Keratinocyte (primary cell): Measurements from ENCODE around the genes WDR47, ELAPOR1, SYPL2 and GPR61.

CAGE:
- cytosol, long polyA minus RNA = no peak
- cytosol, long polyA plus RNA = no peak
- long polyA plus RNA = no peak
- nucleus, long polyA minus RNA = no peak
- nucleus, long polyA plus RNA = no peak
Observed at GRCh38 chr1:108961270-108961549, 2.1 kb downstream of the CLCC1 start.

CAGE:
- cytosol, long polyA minus RNA = no peak
- cytosol, long polyA plus RNA = start-site peak on the minus strand at chr1:109041958-109042135, 133 and 91 reads in 2 replicates
- long polyA plus RNA = start-site peak on the minus strand at chr1:109041979-109042109, 345 and 310 reads in 2 replicates
- nucleus, long polyA minus RNA = start-site peak on the minus strand at chr1:109042097-109042107, 222 reads
- nucleus, long polyA plus RNA = start-site peak on the minus strand at chr1:109042060-109042106, 226 and 31 reads in 2 replicates
Observed at GRCh38 chr1:109041760-109042574, at the start of gene WDR47. WDR47 (minus strand) TSS chr1:109042102.

CAGE:
- cytosol, long polyA minus RNA = no peak
- cytosol, long polyA plus RNA = no peak
- long polyA plus RNA = no peak
- nucleus, long polyA minus RNA = no peak
- nucleus, long polyA plus RNA = no peak
Observed at GRCh38 chr1:109104412-109105608, 7.7 kb downstream of the CFAP276 start.

CAGE:
- cytosol, long polyA minus RNA = no peak
- cytosol, long polyA plus RNA = no peak
- long polyA plus RNA = no peak
- nucleus, long polyA minus RNA = no peak
- nucleus, long polyA plus RNA = no peak
Observed at GRCh38 chr1:109113585-109114660, at the start of gene ELAPOR1. ELAPOR1 (plus strand) TSS chr1:109114115.

DNA sequence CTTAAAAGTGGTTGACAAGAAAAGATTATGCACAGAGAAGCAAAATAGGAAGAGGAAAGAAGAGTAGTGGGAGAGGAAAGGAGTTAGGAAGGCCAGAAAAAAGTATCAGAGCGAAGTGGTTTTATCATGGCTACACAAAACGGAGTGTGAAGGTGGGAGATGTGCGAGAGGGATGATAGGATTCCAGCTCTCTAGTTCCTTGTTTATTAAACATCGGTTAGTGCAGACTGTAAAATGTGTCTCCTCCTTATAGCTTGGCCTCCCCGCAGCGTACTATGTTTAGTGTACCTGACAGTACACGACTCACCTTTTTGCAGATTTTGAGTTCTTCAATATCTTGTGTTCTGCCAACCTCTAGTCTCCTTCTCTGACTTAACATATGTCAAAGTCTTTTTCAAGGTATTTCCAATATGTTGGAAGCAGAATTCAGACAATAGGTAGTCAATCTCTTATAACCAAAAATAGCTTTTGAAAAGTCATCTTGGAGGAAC is 791 bp downstream of the ELAPOR1 start:
CAGE:
- cytosol, long polyA minus RNA = no peak
- cytosol, long polyA plus RNA = no peak
- long polyA plus RNA = no peak
- nucleus, long polyA minus RNA = no peak
- nucleus, long polyA plus RNA = no peak

CAGE:
- cytosol, long polyA minus RNA = no peak
- cytosol, long polyA plus RNA = no peak
- long polyA plus RNA = no peak
- nucleus, long polyA minus RNA = no peak
- nucleus, long polyA plus RNA = no peak
Observed at GRCh38 chr1:109115940-109116332, 2.0 kb downstream of the ELAPOR1 start.

DNA sequence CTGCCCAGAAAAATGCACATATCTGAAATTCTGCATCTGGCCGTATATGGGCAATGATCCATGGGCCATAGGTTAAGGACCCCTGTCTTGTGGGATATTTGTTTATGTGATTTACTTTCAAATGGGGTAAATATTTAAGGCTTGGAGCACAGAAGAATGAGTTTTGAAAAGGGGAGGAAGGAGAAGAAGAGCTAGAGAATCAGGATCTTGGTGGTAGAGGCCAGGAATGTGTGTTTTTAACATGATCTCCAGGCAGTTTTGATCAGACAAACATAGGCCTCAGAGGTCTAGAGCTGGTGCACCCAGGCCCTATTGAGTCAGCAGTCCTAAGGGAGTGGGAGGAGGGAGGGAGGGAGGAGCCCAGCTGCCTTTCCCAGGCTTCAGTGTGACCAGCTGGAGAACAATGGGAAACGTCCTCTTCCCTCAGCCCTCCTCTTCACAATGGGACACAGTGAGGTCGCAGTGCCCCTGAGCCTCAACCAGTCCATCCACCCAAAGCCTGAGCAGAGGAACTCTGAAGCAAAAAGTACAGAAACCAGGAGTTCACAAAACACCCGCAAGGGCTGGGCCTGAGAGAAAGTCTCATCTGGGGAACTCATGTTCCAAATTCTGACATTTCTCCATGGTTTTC is 37.2 kb downstream of the ELAPOR1 start:
CAGE:
- cytosol, long polyA minus RNA = no peak
- cytosol, long polyA plus RNA = no peak
- long polyA plus RNA = no peak
- nucleus, long polyA minus RNA = no peak
- nucleus, long polyA plus RNA = no peak

DNA sequence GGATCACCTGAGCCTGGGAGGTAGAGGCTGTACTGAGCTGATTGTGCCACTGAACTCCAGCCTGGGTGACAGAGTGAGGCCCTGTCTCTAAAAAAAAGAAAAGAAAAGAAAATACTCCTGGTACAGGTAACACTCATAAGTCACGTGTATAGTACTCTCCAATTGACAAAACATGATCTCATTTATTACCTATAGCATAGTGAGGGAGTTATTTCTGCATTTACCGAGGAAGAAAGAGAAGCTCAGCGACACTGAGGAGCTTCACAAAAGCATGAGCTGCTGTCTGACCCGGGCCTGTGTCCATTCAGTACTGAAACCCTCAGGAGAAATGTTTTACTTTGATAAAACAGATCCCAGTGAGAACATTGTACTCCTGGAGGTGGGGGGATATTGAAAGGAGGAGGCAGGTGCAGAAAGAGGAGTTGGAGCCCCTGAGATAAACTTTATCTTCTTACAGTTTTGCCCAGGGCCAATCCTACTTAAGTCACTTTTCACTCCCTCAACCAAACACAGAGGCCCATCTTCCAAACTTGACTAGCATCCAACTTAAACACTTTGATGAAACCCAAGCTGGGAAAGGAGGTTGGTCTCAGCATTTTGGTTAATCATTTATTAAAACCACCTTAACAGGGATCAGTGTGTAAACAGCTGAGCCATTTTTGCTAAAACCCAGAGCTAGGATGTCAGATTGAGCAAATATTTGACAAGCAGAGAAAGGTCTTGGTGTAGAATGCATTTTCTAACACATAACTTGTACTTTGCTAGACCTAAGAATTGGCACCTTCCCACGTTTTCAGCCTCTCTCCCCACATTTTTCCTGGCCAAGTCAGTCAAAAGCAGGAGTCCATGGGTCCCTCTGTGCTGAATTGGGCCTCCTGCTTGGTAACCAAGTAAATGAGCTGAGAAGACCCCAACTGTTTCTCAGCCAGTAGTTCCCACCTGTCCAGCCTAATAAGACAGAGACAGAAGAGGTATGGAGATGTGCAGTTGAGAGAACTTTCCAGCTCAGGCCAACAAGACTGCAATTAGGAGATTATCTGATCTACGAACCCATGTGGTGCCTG is 32.5 kb upstream of the SARS1 start:
CAGE:
- cytosol, long polyA minus RNA = no peak
- cytosol, long polyA plus RNA = no peak
- long polyA plus RNA = no peak
- nucleus, long polyA minus RNA = no peak
- nucleus, long polyA plus RNA = no peak

GRCh38 chr1:109192471-109193097 is 21.1 kb upstream of the SARS1 start:
CAGE:
- cytosol, long polyA minus RNA = no peak
- cytosol, long polyA plus RNA = no peak
- long polyA plus RNA = no peak
- nucleus, long polyA minus RNA = no peak
- nucleus, long polyA plus RNA = no peak

CAGE:
- cytosol, long polyA minus RNA = no peak
- cytosol, long polyA plus RNA = no peak
- long polyA plus RNA = no peak
- nucleus, long polyA minus RNA = no peak
- nucleus, long polyA plus RNA = no peak
Observed at GRCh38 chr1:109251624-109252752, 2.6 kb downstream of the CELSR2 start.

GRCh38 chr1:109273072-109273574 is 9.8 kb downstream of the PSRC1 start:
CAGE:
- cytosol, long polyA minus RNA = no peak
- cytosol, long polyA plus RNA = no peak
- long polyA plus RNA = no peak
- nucleus, long polyA minus RNA = no peak
- nucleus, long polyA plus RNA = no peak

DNA sequence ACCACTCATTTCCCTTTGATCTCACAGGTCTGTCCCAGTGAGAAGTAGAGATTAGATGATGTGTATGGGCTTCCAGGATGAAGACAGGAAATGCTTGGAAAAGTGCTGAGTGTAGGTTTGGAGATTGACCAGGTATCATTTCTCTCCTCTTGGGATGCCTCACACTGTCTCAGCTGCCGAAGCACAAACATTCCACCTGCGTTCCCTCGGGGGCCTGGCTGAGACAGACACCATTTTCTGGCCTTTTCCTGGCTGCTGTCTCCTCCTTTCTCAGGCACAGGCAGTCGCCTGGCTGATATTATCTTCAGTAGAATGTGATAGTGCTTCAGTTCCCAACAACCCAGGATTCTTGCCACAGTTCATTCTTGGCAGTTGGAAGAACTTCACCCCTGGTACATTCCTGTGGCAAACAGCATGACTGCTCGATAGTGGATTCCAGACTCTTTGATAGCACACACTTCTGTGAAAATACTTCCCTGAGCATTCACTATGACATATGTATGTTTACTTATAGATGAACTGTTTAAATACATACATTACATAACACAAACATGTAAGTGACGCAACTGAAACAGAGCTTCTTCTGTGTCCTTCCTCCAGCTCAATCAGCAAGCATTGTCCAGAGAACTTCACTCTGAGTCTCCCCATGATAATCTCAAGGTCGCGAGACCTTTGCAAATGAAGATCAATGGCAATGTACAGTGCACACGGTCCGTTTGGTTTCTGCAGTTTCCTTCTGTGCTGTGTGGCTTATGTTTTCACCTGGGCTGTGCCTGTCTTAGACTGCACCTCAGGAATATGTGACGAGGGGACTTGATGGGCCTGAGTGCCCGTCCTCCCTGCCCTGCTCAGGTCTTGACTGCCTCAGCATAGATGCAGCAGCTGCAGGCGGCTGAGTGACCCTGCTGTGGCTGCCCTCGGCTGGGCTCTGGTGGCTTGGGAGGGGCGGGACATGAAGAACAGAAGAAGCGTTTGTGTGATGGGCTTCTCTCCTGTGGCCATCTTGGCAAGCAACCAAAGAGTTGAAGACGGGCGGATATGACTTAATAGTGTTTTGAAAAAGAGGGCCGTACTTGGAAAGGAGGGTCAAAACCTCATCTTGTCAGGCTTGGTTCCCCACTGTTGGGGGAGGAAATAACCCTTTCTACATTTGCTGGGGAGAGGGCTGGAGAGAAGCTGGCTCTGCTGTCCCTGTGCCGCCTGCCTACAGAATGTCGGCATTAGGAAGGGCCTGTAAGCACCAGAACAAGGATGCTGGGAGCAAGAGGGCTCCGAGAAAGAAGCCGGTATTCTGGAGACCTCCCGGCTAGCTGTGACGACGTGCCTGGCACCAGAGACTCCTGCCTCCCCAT is 7.4 kb downstream of the MYBPHL start:
CAGE:
- cytosol, long polyA minus RNA = no peak
- cytosol, long polyA plus RNA = no peak
- long polyA plus RNA = no peak
- nucleus, long polyA minus RNA = no peak
- nucleus, long polyA plus RNA = no peak

DNA sequence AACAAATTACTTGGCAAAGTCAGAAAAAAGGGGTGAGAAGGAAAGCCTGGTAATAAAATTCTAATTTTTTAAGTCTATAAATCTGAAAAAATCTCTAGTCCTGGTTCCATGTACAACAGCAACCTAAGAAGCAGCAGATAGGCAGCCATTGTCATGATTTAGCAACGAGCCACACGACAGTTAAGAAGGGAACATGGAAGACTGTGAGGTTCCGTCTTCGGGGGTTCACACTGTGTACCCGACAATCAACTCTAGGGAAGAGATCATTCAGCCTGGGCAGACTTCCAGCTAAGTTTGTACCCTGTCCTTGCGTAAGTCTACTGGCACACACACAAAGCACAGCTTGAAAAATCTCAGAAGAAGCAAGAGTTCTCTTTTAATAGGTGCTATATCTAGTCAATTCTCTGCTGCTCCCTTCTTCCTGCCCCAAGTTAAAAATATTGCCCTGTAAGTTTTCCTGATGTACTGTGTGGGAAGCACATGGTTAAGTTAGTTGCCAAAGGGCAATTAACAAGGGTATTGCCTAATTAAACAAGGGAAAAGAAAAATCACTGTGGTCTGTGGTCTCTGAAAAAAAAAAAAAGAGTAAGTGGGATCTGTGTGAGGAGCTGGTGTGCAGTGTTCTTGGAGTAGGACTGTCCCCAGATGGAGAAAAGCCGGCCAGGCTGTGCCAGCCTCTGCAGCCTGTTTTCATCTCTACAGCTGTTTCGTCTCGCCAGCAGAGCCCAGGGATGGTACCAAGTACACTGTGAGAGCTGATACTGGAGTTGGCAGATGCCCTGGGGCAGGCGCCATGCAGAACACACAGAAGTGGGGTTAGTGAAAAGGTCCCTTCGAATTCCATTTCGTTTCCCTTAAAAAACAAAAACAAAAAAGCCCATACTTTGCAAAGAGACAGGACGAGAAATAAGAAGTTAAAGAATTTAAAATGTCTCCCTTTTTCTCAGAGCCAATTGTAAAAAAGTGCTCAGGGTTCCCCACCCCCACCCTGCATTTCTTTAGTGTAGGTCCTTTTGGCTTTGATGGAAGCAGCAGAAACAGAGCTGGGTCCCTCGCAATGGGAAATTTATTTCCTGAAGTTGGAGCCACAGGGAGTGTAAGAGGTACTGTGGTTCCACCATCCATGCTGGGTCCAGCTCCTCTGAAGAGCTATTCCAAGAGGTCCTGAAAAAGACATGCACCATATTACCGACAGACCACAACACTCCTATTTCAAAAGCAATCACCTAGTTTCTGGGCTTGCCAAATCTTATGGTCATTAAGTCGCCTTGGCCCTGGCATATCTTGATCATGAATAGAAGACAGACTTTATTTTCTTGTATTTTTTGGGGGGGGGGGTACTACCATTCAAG is 6.6 kb upstream of the MYBPHL start:
CAGE:
- cytosol, long polyA minus RNA = start-site peak on the minus strand centred at position 256 of the sequence, 102 bp wide, 12 reads; start-site peak on the minus strand centred at position 819 of the sequence, 405 bp wide, 17 reads
- cytosol, long polyA plus RNA = no peak
- long polyA plus RNA = no peak
- nucleus, long polyA minus RNA = no peak
- nucleus, long polyA plus RNA = no peak

DNA sequence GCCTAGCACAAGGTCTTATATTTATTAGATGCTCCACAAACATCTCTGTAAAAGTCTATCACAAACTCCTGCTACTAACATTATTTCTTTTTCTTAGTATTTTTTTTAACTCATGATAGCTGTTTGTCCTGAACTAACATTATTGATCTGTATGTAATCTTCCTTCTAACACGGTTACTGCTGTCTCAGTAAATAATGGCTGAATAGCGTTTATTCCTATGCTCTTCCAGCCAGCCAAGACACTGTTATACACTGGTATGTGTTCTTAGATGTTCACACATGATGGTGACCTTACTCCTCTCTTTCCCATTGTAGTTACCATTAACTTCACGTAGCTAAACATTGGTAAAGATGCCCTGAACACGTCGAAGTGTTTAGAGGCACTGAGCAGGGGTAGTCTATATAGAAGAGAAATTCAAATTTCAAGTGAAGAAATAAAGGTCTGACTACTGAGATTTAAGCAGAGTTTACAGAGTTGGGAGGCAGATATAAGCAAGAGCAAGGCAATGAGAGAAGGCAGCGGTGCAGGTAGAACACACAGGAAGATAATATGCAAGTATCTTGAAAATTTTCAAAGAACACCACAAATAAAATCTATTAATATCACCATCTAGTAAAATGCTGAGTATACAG is 20.3 kb downstream of the SORT1 start:
CAGE:
- cytosol, long polyA minus RNA = no peak
- cytosol, long polyA plus RNA = no peak
- long polyA plus RNA = no peak
- nucleus, long polyA minus RNA = no peak
- nucleus, long polyA plus RNA = no peak

CAGE:
- cytosol, long polyA minus RNA = no peak
- cytosol, long polyA plus RNA = no peak
- long polyA plus RNA = no peak
- nucleus, long polyA minus RNA = no peak
- nucleus, long polyA plus RNA = no peak
Observed at GRCh38 chr1:109389748-109390673, 7.7 kb downstream of the SORT1 start.

GRCh38 chr1:109466377-109467412 is at the start of gene SYPL2:
SYPL2 (plus strand) TSS chr1:109466546.
CAGE:
- cytosol, long polyA minus RNA = no peak
- cytosol, long polyA plus RNA = no peak
- long polyA plus RNA = no peak
- nucleus, long polyA minus RNA = no peak
- nucleus, long polyA plus RNA = no peak

DNA sequence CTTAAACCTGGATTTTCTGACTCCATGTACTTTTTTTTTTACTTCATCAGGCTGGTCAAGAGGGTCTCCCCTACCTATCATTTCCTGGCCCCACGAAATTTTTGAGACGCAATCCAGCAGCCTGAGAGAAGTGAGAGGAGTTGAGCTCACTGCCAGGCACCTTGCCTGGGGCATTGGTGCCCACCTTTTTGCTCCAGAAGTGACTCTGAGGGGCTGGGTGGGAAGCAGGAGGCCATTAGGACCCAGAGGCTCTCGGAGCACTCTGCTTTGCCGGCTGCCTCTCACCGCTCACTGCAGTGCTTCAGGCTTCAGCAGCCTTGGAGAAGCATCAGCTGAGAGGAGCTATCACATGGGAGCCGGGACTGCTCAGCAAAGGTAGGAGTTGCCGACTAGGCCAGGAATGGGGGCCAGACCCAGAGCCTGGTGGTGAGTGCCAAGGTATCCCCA is at the start of gene GPR61:
Gene GPR61 (plus strand): TSS at position 294 of the 447 bp plus-strand sequence.
CAGE:
- cytosol, long polyA minus RNA = no peak
- cytosol, long polyA plus RNA = no peak
- long polyA plus RNA = no peak
- nucleus, long polyA minus RNA = no peak
- nucleus, long polyA plus RNA = no peak

DNA sequence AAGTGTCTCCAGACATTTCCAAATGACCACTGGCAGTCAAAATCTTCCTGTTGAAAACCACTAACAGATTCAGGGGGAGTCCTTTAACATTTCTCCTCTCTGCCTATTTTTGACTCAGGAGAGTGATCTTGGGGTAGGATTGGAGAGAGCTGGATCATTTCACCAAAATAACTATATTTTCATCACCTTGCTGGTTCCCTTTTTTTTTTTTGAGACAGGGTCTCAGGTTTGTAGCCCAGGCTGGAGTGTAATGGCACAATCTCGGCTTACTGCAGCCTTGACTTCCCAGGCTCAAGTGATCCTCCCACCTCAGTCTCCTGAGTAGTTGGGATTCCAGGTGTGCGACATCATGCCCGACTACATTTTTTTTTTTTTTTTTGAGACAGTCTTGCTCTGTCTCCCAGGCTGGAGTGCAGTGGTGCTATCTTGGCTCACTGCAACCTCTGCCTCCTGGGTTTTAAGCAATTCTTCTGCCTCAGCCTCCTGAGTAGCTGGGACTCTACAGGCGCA is 8.5 kb downstream of the GNAT2 start:
CAGE:
- cytosol, long polyA minus RNA = no peak
- cytosol, long polyA plus RNA = no peak
- long polyA plus RNA = no peak
- nucleus, long polyA minus RNA = no peak
- nucleus, long polyA plus RNA = no peak

GRCh38 chr1:109623333-109624385 is 4.0 kb downstream of the AMPD2 start:
CAGE:
- cytosol, long polyA minus RNA = no peak
- cytosol, long polyA plus RNA = no peak
- long polyA plus RNA = no peak
- nucleus, long polyA minus RNA = no peak
- nucleus, long polyA plus RNA = no peak

CAGE:
- cytosol, long polyA minus RNA = no peak
- cytosol, long polyA plus RNA = no peak
- long polyA plus RNA = no peak
- nucleus, long polyA minus RNA = no peak
- nucleus, long polyA plus RNA = no peak
Observed at GRCh38 chr1:109632495-109633344, 13.1 kb downstream of the AMPD2 start.